Kidney epithelial cell (primary cell): ENCODE measurements around a stretch of chr2.

GRCh38 chr2:136132014-136132707, 14.2 kb upstream of the CXCR4 start:
- RAMPAGE, long total RNA, result no peak
- RRBS, result no CpG with 5 or more reads among the region's 14 CpGs

DNA sequence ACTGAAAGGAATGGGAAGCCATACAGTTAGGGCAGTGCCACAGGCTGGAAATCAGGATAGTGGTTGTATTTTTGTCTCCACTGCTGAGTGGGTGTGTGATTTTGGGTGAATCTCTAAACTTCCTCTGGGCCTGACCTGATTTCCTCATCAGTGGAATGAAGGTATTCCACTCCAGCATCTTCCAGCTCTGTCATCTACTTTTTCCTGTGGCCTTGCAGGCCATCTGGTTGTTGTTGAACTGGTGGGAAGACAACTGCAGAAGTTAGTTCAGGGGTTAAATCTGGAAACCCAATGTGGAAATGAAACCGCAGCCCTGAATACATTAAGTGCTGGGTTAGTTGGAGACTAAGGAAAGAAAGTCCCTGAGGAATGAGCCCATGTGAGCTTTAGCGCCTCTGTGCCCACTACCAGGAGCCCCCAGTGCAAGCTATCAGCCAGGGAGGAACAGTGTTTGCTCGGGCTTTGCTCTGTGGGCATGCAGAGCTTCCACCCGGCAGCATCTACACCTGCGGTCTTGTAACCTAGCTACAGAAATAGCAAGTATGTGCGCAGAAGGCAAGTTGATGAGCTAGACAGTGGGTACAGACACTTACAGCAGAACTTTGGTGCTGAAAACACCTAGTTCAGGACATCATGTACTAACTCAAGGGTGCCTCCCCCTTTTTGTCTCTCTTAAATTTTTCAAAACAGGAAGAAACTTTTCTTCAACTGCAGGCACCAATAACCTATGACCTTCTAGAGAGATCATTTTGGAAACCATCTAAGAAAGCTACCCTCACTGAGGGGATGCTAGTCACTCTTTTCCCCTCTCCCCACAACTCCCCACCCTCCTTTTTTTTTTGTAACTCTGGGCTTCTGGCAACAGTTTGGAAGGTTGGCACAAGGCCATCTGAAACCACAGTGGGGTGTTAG, 18.1 kb upstream of the CXCR4 start:
- RAMPAGE, long total RNA, result no peak
- RRBS, result no CpG with 5 or more reads among the region's 6 CpGs

DNA sequence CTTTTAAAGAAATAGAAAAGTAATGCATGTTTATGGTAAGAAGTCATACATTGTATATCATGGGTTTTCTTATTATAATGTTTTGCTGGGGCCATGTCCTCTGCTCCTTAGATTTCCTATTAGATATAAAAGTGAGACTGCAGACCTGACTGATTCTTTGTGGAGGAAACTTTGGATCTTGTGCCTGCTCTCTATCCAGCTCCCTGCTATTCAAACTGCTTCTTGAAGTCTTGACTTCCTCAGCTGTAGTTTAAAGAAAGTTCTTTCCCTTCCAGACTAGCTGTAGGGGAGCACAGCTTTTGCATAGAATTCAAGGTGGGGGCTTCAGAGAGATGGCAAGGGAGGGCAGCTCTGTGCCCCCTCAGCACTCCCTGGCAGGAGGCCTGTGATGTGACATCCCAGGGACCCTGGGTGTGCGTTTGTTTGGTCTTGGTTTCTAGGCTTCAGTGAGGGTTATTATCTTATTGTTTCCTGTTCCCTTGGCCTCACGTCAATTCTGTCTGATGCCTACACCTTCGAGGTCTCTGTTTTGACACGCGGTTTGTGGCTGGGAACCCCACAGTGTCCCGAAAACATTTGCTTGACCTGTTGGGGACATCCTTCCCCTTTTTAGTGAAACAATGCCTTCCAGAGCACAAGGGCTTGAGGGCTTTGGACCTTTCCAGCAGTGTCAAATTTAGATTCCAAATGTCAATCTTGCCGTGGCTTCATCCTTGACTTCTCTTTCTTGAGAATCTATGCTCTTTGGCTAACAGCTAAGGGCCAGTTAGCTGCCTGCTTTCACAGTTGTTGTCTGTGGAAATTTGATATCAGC, 107.9 kb upstream of the CXCR4 start:
- RAMPAGE, long total RNA, result no peak
- RRBS, result no CpG with 5 or more reads among the region's 7 CpGs

- RAMPAGE, long total RNA, result no peak
- RRBS, result no CpG with 5 or more reads among the region's 3 CpGs
Measured at GRCh38 chr2:137940206-137940453, 24.1 kb upstream of the HNMT start.

GRCh38 chr2:138288681-138289007, 212.9 kb upstream of the SPOPL start:
- RAMPAGE, long total RNA, result no peak
- RRBS, result no CpG with 5 or more reads among the region's 11 CpGs

DNA sequence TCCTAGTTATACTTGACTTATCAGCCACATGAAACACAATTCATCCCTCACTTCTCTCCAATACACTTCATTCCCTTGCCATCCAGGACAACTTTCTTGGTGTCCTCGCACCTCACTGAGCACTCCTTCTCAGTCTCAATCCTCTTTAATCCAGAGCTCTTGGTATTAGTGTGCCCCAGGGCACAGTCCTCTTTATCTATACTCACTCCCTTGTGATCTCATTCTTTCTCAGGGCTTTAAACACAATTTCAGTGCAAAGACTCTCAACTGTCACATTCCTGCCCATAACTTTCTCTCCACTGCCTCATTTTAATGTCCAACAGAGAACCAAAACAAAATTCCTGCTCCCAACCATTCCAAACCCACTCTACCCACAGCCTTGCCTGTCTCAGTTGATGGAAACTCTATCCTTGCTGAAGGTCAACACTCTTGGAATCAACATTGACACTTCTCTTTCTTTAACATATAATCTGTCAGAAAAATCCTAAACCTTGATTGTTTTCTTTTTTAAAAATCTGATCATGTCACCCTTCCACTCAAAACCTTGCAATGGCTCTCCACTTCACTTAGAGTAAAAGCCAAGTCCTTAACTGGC, 60.7 kb upstream of the SPOPL start:
- RAMPAGE, long total RNA, result no peak
- RRBS, result no CpG with 5 or more reads among the region's 1 CpG

DNA sequence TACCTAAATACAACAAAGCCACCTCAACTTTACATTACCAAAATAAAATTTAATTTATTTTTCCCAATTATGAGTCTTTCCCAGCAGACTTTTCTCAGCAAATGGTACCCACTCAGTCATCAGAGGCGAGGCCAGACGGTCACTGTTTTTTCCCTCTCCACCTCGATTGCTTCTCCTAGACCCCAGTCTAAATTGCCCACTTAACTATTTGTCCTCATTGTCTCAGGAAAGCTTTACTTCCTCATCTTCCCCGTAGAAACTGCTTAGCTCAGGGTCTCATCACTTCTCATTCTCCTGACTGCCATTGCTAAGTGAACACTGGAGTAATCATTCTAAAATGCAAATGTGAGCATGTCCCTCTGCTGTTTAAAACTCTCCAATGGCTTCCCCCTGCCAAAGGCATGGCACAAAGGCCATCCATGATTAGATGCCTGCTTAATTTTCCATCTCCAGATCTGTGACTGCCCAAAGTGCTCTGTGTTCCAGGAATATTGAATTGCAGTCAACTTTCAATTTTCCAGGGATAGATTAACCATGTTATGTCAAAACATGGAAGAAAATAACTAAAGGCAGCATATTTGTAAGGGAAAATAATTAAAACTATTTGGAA, 1345.0 kb downstream of the LRP1B start:
- RAMPAGE, long total RNA, result no peak
- RRBS, result no CpG with 5 or more reads among the region's 4 CpGs

DNA sequence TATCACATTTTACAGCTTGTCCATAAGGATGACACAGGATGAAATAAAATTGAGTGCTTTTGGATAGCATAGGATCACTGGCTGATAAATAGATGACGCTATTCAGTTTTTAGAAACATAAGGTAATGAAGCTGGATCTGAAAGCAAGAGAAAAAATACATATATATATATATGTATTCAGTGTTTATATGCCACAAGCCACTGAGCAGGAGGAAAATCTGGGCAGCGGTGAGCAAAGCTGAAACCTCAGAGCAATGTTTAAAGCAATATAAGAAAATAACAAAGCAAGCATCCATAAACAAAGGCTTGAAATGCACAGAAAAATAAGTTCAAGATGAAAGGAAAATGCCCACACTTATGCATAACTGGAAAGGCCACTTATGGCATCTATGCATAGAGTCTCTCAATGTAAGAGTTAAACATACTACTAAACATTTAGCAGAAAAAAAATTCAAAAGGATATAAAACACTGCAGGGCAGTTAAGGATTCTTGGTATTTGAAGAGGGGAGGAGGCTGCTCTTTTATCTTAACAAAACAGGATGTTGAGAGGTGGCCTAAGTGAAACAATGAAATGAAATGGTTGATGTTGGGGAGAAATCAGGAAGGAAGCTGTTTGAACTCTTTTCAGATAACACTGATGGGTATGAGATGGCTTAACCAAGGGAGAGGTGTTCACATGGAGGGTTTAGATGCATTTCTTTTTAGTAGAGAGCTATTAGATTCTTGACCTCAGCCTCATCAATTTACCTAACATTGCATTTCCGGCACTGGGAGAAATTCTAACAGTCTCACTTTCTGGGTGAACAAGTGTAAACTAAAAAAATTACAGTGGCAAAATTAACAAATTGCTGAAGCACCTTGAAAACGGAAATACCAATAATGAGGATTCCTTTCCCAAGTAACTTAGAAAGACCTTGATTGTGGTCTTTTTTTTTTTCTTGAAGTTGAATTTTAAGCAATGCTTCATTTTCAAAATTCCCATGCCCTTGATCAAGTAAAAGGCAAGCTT, 129.2 kb downstream of the ARHGAP15 start:
- RAMPAGE, long total RNA, result no peak
- RRBS, result no CpG with 5 or more reads among the region's 4 CpGs

- RAMPAGE, long total RNA, result no peak
- RRBS, result no CpG with 5 or more reads among the region's 3 CpGs
Measured at GRCh38 chr2:143473423-143473793, 344.2 kb downstream of the ARHGAP15 start.

DNA sequence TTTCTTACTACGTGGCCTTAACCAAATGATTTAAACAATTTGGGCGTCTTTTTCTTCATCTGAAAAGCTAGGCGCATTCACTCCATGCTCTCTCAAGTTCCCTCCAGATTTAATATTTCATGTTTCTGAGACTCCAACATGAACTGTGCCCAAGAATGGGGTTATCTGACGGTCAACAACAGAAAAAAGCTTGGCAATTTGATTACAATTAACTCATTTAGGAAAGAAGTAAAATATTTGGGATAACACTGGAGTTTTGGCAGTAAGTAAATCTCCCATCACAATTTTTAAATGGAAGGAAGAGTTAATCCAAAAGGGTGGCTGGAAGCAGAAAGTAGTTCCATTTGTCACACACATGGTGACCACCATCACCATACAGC, 345.4 kb downstream of the ARHGAP15 start:
- RAMPAGE, long total RNA, result no peak
- RRBS, result no CpG with 5 or more reads among the region's 4 CpGs

DNA sequence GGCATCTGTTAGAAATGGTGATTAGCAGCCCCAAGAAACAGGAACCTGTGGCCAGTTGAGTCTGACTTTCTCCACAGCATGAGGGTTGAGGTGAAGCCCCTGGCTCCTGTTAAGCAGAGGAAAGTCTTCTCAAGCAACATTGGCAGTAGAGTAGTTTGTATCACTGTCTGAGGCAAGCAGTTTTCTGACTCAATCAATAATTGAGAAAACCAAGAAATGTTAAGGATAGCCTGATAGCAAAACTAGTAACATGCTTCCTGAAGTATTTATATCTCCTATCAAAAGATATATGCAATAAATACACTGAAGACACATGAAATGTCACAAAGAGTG, 389.7 kb downstream of the GTDC1 start:
- RAMPAGE, long total RNA, result no peak

GRCh38 chr2:144358704-144359442, 26.6 kb upstream of the GTDC1 start:
- RAMPAGE, long total RNA, result no peak
- RRBS, result no CpG with 5 or more reads among the region's 4 CpGs

DNA sequence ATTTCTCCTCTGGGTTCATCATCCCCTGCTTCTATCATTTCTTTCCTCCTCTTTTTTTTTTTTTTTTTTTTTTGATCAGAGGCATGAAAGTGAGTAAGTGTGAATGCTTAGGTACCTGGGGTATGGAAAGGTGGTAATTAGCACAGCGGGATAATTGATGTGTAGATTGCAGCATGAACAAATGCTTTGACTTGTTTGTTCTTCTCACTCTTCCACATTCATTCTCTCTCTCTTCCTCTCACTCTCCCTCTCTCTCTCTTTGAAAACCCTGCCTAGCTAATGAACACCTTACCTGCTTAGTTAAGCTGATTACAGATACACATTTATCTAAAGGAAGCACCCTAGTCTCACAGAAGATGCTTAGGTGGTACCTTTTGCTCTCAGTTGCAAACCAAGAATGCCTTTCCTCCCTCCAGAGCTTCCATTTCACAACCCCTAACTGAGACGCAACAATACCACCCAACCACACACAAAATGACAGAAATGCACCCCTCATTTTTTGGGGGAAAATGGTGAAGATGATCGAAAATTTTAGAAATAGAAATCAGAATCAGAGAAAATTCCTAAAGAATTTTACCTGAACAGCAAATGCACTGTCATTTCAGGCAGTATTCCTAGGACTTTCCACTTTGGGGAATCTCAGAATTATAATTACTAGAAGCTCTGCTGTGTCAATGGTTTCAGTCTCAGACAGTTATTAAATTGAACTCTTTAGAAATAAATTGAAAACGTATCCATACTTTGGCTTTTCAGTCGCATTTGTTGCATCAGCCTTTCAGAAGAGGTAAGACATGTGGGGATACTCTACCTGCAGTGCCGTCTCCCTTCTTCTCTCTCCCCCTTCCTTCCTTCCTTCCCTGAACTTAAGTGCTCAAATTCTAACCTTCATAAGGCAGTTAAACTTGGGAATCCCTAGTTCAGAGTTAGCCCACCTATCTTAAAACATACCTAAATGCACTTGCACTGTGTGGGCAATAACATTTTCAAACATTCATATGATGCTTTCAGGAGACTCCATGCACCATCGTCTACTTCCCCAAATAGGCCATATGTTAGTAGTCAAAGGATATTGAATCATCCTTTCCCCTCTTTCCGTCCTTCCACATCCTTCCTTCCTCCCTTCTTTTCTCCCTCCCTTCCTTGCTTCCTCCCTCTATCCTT, 74.3 kb downstream of the ZEB2 start:
- RAMPAGE, long total RNA, result no peak
- RRBS, result no CpG with 5 or more reads among the region's 8 CpGs

DNA sequence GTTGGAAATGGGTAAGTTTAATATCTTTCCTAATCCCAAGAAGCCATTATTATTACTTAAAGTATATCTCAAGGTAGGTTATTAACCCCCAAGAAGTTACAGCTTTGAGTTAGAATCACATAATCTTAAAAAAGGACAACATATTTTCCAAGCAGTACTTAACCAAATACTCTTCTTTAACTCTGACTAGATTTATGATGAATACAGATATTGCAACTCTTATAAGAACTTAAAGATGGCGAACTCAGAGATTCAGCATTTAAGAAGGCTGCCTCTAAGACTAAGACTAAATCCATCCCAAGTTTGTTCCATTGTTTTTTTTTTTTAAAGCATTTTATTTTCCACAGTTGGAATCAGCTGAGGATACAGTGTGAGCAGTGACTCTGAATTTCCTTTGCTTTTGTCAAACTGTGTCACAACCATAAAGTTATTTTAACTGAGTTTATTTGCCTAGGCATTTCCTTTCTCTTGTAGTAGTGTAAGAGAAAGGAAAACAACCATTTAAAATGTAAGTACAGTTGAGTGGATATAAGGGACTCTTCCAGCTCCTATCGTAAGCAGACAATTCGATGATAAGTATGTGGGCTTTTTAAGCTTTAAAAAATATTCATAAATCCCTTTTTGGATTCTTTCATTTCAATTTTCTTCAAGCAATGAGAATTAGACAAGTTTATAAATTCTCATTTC, 64.0 kb downstream of the ZEB2 start:
- RAMPAGE, long total RNA, result no peak
- RRBS, result no CpG with 5 or more reads among the region's 3 CpGs

GRCh38 chr2:144474261-144474591, 45.7 kb downstream of the ZEB2 start:
- RAMPAGE, long total RNA, result no peak
- RRBS, result no CpG with 5 or more reads among the region's 2 CpGs

DNA sequence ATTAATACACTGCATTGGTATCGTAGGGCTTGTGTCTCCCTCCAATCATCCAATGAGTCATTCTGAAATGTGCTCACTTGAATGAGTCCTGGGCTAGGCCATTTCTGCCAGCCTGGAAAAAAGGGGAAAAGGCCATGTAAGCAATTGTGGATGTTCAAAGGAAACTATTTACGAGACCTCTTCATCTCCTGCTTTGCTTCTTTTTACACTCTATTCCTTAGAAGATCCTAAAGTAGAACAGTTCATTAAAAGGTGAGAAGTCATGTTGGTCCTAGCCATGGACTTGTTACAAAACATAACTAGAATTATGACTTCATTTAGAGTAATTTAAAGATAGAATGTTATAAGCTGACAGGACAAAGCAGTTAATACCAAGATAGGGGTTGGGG, 18.7 kb downstream of the ZEB2 start:
- RAMPAGE, long total RNA, result no peak
- RRBS, result no CpG with 5 or more reads among the region's 2 CpGs

DNA sequence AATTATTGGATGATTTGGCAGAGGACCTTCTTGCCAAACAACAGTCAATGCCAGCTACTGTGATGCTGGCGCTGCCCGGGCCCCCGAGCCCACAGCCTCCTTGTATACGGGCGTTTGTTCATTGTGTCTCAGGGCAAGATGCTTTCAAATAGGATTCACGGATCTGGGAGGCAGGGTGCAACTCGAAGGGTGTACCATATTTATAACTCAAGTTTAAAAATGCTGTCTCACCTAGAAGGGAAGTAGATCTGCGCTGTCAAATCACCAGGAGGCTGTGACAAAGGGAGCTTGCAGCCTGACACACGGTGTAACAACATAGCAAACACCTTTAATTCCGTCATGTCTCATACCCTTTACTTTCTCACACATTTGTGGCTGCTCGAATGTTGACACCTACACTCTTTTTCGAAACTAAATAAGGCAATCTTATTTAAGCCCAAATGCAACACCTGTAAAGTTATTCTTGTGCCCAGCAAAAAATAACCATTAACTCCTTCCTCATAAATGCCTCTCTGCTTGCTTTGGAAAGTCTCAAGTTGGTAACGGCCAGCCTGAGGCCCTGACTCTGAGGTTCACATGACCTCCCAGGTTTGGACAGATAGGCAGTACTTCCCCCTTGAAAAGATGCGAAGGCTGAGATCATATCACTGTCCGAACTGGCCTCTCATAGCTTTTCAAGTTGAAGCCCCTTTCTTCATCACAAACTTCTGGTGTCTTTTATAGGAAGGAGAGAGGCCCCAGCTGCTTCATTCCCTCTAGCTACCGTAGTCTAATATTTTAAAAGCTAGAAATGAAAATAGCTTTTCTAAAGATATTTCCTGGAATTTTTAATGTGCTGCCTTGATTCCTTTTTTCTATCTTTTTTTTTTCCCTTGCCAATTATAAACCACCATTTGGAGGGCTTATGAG, 11.6 kb downstream of the ZEB2 start:
- RAMPAGE, long total RNA, result no peak
- RRBS, result no CpG with 5 or more reads among the region's 16 CpGs

GRCh38 chr2:144671593-144672295, 151.8 kb upstream of the ZEB2 start:
- RAMPAGE, long total RNA, result no peak
- RRBS, result no CpG with 5 or more reads among the region's 5 CpGs

GRCh38 chr2:145198941-145199413, 679.1 kb upstream of the ZEB2 start:
- RAMPAGE, long total RNA, result no peak
- RRBS, result no CpG with 5 or more reads among the region's 7 CpGs

- RAMPAGE, long total RNA, result no peak
- RRBS, result no CpG with 5 or more reads among the region's 4 CpGs
Measured at GRCh38 chr2:147297688-147298386, 547.0 kb upstream of the ACVR2A start.